Fibroblast of the aortic adventitia (primary cell): ENCODE results near the genes IQCF6, IQCF3 and ABHD14B.

DNA sequence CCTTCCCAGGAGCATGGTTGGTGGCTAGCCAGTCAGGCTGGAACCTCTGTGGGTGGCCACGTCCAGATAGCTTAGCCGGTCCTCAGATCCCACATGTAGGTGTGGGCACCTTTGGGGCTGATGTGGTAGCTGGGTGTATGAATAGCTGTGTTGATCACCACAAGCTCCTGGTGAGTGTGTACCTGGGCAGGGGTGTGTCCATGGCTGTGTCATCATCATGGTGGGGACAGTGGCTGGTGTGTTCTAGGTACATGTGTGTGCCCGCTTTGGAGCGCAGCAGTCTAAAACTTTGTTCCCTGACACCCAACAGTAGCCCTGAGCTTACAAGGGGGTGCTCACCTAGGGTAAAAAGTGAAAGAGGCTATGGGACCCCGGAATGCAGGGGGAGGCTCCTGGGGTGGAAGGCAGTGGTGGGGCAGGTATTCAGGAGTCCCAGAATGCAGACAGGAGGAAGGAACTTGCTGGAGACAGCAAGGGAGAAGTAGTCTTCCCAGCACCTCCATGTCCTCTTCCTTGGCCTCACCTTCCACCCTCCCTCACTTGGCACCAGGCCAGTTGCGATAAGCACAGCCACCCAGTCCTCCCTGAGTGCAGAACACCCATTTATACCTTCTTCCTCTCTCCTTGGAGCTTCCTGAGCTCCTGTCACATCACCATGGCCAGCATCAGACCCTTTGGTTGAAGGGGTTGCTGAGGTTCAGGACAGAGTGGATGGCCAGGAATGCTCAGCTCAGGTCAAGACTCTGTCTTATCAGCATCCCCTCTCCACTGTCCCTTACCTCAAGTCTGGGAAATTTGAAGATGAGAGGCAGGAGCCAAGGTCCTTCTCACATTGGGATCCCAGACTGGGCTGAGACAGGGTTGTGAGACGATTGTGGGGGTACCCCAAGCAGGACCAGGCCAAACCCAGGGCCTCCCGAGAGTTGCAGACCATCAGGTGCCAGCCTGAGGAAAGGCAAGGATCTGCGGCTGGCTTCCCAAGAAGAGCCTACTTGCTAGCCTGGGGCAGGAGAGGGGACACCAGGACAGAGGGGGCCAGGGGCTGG is 1.1 kb downstream of the CISH start:
- CAGE, long polyA plus RNA, result no peak

DNA sequence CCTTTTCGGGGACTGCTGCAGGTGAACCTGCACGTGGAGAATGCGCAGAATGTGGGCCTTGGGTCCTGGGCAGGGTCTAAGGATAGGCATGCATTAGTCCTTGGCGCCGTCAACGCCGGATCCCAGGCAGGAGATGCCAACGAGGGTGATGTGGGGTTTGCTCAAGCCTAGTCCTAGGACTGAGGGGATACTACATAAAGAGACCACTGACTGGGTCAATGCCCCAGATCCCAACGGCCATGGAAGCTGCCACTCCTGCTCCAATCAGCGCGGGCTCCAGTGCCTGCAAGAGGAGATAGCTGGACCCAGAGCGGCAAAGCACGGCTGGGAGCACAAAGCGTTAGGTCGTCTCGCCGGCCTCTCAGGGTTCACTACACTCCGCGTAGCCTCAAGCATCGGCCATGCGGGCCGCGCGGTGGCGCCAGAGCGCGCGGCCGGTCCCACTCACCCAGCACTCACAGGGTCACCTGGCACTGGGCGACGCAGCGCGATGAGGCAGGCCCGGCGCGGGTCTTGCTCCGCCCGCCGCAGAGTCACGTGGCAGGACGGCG is 339 bp upstream of the RBM15B start:
- CAGE, long polyA plus RNA, result no peak

- CAGE, long polyA plus RNA, result no peak
Measured at GRCh38 chr3:51684866-51685736, 14.0 kb downstream of the TEX264 start.

- CAGE, long polyA plus RNA, result no peak
Measured at GRCh38 chr3:51754424-51754818, 24.6 kb downstream of the IQCF6 start.

GRCh38 chr3:51779003-51779315 is at the start of gene IQCF6:
TSS of gene IQCF6 (minus strand) at chr3:51779237.
- CAGE, long polyA plus RNA, result no peak

GRCh38 chr3:51829025-51829488 is at the start of gene IQCF3:
TSS of gene IQCF3 (plus strand) at chr3:51829426.
- CAGE, long polyA plus RNA, result no peak

DNA sequence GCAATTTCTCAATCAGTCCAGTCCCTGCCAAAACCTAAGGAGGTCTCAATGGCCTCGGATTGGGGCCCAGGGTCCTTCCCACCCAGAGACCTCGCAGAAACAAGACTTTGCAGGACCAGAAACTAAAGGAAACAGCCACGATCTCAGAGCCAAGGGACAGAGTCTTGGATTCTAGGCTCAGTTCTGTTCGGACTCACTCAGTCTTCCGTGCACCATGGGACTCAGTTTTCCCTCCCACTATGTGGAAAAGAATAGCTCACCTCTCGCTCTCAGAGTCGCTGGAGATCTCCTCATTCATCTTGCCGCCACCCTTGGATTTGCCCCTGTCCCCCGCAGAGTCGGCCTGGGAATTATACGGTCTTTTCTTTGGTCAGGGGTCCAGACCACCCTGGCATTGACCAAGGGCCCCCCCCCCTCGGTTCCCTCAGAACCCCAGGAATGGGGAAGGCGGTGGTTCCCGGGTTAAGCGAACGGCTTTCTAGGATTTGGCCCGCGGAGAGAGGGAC is 502 bp downstream of the RRP9 start:
- CAGE, long polyA plus RNA, result no peak

- CAGE, long polyA plus RNA, result no peak
Measured at GRCh38 chr3:51973921-51974873, at the start of gene ABHD14B. TSS of gene ABHD14B (minus strand) at chr3:51974049.

- CAGE, long polyA plus RNA, result no peak
Measured at GRCh38 chr3:51985882-51986599, 2.7 kb downstream of the ACY1 start.

GRCh38 chr3:52024992-52025399 is 29.3 kb upstream of the RPL29 start:
- CAGE, long polyA plus RNA, result no peak

GRCh38 chr3:52070732-52071280 is 14.4 kb upstream of the DUSP7 start:
- CAGE, long polyA plus RNA, result no peak

DNA sequence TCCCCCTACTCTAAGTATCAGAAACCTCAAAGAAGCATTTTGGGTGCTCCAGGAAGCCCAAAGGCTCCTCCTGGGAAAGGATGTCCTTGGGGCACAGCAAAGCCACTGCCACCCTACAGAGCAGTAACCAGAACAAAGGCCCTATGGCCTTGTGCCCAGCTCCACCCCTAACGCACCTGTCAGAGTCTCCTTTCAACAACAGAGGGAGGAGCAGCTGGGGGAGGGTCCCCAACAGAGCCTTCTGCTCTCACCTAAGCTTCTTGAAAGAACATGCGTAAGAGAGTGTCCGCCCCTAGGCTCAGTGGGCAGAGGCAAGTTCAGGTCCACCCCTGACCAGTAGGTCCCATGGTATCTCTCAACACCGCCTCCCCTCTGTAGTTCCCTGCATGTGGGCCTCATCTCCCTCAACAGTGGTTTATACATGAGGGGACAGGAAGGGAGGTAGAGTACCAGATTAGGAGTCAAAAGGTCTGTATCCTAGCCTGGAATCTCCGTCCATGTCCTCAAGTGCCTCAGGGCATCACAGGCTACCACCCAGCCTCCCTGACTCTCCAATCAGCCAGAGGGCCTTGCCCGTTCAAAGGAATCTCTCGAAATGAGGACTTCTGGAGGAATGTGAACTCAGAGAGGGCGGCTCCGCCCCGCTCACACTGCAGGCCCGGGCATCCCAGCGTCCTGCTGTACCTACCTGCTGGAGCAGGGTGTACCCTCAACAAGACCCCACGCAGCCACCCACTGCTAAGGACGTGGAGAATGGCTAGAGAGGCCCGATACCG is 752 bp downstream of the POC1A start:
- CAGE, long polyA plus RNA, result no peak

GRCh38 chr3:52154627-52155369 is 575 bp upstream of the POC1A start:
- CAGE, long polyA plus RNA, result no peak

- CAGE, long polyA plus RNA, result no peak
Measured at GRCh38 chr3:52181427-52181954, 16.5 kb upstream of the ALAS1 start.

- CAGE, long polyA plus RNA, result no peak
Measured at GRCh38 chr3:52182115-52182505, 15.8 kb upstream of the ALAS1 start.

DNA sequence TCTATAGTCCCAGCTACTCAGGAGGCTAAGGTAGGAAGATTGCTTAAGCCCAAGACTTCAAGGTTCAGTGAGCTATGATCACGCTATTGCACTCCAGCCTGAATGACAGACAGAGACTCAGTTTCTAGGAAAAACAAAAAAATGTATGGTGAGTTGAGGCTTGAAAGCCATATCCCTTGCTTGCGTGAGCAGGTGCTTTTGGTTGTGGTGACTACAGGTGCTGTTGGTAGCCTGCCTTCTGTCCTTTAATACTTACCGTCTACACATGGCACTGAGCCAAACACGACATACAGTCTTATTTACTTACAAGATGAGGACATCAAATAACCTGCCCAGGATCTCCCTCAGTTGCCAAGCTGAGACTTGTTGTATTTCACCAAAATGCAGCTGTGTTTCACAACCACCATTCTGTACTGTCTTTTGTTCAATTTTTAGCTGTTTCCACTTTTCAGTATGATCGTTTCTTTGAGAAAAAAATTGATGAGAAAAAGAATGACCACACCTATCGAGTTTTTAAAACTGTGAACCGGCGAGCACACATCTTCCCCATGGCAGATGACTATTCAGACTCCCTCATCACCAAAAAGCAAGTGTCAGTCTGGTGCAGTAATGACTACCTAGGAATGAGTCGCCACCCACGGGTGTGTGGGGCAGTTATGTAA is 6.4 kb downstream of the ALAS1 start:
- CAGE, long polyA plus RNA, result no peak

- CAGE, long polyA plus RNA, result no peak
Measured at GRCh38 chr3:52205758-52206464, 8.0 kb downstream of the ALAS1 start.

DNA sequence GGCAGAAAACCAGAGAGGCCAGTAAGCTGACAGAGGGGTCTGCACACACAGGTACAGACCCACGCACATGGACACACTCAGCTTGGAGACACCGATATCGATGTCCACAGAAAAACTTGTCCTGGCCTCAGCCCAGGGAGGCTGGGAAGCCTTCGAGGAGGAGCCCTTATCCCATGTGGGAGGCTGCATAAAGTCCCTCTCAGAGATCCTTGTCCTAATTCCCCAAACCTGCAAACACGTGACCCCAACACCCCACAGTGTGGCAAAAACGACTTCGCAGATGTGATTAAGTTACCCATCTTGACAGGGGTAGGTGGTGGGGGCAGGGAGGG is 2.2 kb upstream of the TLR9 start:
- CAGE, long polyA plus RNA, result no peak

DNA sequence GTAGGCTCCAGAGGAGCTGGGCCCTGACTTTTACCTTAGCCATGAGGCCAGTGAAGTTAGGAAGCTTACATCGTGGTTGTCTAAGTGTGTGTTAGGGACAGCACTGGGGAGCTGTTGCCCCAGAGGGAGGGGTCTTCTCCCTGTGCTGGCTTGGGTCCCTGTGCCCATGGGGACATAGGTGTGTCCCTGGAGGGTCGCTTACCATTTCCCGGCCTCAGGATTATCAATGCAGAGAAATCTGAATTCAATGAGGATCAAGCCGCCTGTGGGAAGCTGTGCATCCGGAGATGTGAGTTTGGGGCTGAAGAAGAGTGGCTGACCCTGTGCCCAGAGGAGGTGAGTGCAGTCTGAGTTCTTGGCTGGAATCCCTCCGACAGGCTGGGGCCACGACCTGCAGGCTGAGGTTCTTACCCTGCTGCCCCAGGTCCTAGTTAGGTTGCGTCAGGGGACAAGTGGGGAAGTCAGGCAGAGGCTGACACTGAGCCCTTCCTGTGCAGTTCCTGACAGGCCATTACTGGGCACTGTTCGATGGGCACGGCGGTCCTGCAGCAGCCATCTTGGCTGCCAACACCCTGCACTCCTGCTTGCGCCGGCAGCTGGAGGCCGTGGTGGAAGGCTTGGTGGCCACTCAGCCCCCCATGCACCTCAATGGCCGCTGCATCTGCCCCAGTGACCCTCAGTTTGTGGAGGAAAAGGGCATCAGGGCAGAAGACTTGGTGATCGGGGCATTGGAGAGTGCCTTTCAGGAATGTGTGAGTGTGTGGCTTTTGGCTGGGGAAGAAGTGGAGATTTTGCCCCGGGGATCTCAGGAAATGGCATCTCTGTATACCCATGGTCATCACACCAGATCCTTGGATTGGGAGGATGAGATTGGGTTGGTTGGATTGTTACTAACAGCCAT is 1.2 kb downstream of the PPM1M start:
- CAGE, long polyA plus RNA, result no peak

DNA sequence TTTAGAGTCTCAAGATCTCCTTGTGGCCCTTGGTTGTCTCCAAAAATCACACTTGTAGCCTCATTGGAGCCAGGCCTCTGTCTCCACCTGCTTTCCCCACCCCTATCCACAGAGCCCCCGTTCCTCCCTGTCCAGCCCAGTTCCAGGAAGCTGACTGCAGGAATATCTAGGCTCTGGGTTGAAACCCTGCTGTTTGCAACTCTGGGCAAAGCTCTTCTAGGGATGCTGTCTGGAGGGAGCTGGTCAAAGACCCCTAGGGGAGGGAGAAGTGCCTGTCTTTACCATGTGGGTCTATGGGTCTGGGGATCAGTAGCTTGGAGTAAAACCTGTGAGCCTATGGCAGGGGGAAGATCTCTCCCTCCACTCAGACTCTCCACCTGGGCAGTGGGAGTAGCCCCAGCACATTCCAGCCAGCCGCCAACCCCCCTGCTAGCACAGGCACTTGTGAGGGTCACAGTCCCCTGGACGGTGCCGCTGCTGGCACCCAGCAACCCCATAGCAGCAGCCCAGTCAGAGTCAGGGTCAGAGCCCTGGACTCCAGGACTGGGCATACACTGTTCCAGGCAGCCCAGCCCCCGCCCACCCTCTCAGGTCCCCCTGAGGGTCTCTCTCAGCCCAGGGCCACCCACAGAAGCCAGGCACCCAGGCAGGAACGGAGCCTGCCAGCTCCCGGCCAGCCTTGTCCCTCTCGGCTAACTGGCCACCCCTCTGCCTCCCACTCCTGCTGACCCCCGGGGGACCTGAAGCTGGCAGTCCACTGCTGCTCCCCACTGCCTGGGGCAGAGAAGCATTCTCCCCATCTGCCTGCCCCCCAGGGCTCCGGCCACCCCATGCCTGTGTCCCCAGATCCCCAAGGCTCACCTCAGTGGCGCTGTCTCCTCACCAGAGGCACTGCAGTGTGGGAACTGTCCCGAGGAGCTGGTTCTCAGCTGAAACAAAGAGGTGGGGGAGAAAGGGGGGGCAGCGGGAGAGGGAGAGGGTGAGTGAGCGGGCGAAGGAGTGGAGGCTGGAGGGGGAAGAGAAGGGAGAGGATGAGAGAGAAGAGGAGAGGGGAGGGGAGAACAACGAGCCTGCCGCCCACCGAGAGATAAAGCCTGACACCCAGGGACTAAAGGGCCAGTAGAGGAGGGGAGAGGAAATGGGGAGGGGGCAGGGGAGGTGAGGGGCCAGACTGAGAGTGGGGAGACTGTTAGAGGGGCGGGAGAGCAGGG is 10.8 kb downstream of the GLYCTK start:
- CAGE, long polyA plus RNA, result no peak